NCI-H460 (cell line): Measurements from ENCODE around the gene HS1BP3.

GRCh38 chr2:20291083-20291897 lies 59.4 kb downstream of the PUM2 start:
RAMPAGE:
- cytosol, long total RNA = no peak
- long total RNA = no peak
- nucleus, long total RNA = no peak

RAMPAGE:
- cytosol, long total RNA = no peak
- long total RNA = no peak
- nucleus, long total RNA = no peak
Measured at GRCh38 chr2:20312117-20312459, 38.6 kb downstream of the PUM2 start.

DNA sequence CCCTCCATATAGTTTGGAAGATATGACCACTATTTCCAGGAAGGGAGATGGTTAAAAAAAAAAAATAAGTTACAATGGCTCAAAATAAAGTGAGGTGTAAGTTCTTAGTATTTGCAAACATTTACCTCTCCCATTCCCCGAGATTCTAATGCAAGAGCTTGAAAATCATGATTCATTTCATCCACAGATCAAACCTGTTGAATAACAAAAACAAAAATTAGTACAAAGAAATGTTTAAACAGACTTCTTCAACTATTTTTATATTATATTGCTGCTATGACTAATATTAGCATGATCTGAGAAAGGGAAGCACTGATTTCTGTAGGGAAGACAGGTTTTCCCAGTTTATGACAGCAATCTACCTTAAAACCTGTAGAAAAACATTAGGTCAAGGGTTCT lies 23.5 kb downstream of the PUM2 start:
RAMPAGE:
- cytosol, long total RNA = no peak
- long total RNA = no peak
- nucleus, long total RNA = no peak

DNA sequence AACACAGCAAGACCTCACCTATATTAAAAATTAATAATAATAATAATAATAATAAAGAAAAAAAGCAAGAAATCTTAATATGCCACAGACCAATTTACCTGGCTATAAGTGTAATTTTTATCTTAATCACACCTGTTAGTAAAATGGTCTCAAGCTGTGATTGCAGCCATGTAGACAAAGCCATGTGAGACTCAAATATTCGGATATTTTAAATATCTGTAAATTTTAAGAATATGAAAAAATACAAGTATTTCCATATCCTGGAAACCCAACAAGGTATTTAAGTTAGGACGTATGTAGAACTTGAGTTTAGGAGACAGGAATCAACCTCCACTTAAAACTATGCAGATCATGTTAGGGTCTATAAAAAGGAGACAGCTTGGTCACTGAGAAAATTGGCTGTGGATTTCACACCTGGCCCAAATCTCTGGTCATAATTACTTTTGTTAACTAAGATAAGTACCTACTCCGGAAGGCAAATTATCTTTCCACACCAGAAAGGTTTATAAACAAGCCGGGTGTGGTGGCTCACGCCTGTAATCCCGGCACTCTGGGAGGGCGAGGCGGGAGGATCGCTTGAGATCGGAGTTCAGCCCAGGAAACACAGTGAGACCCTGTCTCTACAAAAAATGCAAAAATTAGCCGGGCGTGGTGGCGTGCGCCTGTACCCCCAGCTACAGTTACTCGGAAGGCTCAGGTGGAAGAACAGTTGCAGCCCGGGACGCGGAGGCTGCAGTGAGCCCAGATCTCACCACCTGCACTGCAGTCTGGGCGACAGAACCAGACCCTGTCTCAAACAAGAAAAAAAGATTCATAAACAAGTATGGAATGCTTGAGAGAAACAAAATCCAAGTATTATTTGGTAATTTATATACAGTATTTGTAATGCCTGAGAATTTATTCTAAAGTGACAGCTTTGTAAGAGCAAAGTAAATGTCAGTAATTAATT lies 2.2 kb downstream of the PUM2 start:
RAMPAGE:
- cytosol, long total RNA = no peak
- long total RNA = no peak
- nucleus, long total RNA = no peak

GRCh38 chr2:20349839-20350479 lies 685 bp downstream of the PUM2 start:
RAMPAGE:
- cytosol, long total RNA = start-site peak on the minus strand at chr2:20350281-20350404, 40 and 32 reads in 2 replicates
- long total RNA = no peak
- nucleus, long total RNA = start-site peak on the minus strand at chr2:20350272-20350393, 105 and 21 reads in 2 replicates

RAMPAGE:
- cytosol, long total RNA = no peak
- long total RNA = no peak
- nucleus, long total RNA = no peak
Measured at GRCh38 chr2:20378757-20379482, 28.3 kb upstream of the PUM2 start.

RAMPAGE:
- cytosol, long total RNA = no peak
- long total RNA = no peak
- nucleus, long total RNA = no peak
Measured at GRCh38 chr2:20506964-20507751, 60.3 kb downstream of the RHOB start.

DNA sequence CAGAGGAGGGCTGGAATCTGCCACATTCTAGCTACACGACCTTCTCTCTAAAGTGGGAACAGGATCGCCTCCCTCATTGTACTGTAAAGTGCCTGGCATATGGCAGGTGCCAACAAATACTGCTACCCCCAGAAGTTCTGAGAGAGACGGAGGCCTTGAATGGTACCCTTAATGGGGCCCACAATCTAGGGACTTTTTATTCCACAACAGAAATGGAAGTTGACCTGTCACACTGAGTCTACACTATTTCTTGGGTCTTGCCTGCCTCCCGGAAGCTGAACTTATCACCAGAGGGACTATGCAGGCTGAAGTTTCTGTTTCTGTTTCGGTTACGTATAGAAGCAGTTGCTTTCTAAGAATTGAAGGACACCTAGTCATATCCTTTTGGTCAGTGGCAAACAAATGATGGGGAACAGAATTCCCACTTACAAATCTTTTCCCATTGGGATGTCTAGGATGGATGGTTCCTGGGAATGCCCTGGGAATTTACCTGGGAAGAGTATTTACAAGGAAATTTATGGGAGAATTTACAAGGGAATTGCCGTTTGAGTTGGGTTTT lies 74.3 kb downstream of the HS1BP3 start:
RAMPAGE:
- cytosol, long total RNA = no peak
- long total RNA = no peak
- nucleus, long total RNA = no peak

DNA sequence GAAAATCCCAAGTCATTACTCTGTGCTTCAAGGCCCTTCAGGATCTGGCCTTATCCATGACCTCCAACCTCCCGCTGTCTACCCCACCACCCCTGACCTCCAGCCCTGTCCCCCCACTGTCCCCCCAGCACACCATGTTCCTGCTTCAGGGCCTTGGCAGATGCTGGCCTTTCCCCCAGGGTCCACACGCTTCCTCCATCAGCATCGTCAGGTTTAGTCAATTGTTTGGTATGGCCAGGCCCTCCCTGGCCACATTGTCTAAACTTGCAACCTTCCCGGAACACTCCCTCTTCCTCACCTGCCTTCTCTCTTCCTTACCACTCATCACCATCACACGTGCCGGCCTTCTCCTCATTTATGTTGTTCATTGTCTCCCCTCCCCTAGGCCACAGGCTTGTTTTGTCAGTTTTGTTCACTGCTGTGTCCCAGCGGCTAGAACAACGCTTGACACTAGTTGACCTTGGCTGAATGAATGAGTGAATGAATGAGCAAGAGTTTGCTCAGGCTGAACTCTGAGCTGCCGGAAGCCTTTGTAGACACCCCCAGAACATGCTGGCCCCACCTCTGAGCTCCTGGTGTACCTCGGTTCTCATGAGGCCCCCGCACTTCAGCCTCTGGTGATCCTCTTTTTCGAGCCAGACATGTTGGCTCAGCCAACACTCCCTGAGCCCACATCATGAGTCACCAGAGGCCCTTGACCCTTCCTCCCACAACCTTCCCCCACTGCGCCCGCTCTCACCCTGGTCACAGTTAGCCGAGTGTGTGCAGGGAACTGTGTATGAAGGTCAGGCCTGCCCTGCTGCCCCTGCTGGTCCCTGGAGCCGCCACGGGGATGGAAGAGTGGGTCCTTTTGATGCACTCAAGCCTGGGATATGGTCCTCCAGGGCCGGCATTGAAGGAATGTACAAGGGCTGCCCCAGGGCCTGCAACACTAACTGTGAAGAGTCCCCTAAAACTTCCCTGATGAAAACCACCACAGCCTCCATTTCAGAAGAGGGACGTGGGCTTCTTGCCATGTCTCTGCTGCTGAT lies 57.6 kb downstream of the HS1BP3 start:
RAMPAGE:
- cytosol, long total RNA = no peak
- long total RNA = no peak
- nucleus, long total RNA = no peak

DNA sequence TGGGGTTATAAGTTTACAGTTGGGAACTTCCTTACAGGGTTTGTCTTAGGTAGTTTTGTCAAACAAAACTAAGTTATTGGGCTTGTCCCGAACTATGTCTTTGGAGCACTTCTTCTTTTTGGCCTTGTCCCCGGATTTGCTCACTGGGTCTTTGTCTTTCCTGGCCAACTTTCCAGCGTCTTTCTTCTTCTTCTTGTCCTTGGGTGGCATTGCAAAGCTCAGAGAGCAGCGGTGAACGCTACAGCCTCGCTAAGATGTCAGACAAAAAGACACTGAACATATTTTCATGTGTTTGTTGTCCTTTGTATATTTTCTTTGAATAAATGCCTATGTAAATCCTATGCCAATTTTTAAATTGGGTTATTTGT lies 44.5 kb downstream of the HS1BP3 start:
RAMPAGE:
- cytosol, long total RNA = no peak
- long total RNA = no peak
- nucleus, long total RNA = no peak

DNA sequence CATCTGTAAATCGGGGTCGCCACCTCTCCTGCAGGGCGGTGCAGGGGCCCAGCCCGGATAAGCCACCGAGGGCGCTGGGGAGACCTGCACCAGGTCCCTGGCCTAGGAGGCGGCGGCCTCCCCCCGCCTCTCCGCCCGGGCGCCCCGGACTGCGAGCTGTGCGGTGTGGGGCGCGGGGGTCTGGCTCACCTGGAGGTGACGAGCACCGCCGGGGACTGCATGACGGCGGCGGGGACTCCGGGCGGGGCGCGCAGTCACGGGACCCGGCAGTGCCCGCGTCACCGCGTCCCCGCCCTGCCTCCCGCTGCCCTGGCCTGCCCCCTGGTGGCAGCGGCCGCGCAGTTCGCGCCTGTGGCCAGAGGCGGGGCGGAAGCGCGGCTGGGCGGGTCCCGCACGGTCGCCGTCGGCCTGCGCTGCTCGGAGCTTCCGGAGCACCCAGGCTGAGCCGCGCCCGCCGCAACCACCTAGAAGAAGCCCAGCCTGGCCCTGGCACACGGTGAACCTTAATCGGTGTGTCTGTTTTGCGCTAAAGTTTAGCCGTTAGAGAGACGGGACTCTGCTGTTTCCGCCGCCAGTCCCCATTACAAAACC lies at the start of gene HS1BP3:
TSS of gene HS1BP3 (minus strand) at position 256 of the 591 bp plus-strand sequence.
RAMPAGE:
- cytosol, long total RNA = start-site peak on the minus strand centred at position 243 of the sequence, 27 bp wide, 96 and 110 reads in 2 replicates
- long total RNA = no peak
- nucleus, long total RNA = start-site peak on the minus strand centred at position 243 of the sequence, 27 bp wide, 109 and 41 reads in 2 replicates

RAMPAGE:
- cytosol, long total RNA = no peak
- long total RNA = no peak
- nucleus, long total RNA = no peak
Measured at GRCh38 chr2:20676681-20677594, 10.0 kb downstream of the GDF7 start.

DNA sequence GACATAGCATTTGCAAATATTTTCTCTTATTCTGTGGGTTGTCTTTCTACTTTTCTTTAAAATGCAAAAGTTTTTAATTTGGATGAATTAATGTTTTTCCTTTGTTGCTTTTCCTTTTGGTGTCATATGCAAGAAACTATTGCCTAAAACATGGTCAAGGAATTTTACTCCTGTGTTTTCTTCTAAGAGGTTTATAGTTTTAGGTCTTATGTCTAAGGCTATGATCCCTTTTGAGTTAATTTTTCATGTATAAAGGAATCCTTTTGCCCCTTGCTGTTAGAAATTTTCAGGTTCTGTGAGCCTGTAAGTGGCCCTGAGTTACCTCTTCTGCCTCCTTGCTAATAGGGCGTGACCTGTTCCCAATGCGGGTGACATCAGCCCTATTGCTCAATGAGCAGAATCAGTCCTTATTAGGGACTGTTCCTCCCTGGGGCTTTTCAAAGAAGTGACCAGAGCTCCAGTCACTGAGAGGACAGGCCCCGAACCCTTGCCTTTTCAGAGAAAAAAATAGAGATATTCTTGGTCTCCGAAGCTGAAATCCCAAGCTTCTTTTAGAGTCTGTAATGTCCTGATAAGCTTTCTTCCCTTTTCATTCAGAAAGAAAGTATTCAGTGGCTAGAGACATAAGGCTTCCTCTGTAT lies 8.1 kb upstream of the APOB start:
RAMPAGE:
- cytosol, long total RNA = no peak
- long total RNA = no peak
- nucleus, long total RNA = no peak

RAMPAGE:
- cytosol, long total RNA = no peak
- long total RNA = no peak
- nucleus, long total RNA = no peak
Measured at GRCh38 chr2:21092256-21092997, 31.3 kb upstream of the TDRD15 start.

DNA sequence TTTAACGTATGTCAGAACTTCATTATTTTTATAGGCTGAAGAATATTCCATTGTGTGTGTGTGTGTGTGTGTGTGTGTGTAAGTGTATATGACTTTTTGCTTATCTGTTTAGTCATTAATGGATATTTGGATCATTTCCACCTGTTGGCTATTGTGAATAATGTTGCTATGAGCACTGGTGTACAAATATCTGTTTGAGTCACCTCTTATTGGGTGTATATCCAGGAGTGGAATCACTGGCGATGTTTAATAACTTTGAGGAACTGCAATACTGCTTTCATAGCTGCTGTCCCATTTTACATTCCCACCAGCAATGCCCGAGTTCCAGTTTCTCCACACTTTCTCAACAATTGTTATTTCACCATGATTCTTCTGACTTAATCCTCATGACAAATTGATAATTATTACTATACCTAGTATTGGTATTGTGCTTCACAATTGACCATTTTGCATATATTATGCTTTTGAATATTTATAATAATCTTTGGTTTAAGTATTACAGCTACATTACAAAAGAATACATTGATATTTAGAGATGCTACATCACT lies 30.2 kb upstream of the TDRD15 start:
RAMPAGE:
- cytosol, long total RNA = no peak
- long total RNA = no peak
- nucleus, long total RNA = no peak

DNA sequence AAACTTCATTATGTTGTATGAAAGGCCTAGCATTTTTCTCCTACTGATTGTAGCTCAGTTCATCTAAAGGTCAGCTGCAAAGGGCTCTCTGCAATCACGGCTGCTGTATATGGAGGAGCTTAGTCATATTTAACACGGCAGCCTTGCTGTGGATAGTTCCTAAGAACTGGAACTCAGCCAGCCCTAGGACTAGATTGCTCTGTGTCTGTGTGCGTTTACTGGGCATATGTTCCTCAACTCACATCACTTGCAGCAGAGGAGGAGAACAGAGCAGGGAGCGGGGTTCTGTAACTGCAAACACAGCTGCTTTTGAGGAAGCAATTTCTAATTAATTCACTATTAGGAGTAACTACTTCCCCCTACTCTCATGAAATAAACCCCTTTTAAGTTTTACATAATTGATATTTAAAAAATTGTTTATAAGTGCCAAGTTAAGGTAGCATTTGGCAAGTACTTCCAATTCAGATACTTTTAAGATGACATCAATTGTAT lies 1103.8 kb upstream of the KLHL29 start:
RAMPAGE:
- cytosol, long total RNA = no peak
- long total RNA = no peak
- nucleus, long total RNA = no peak

DNA sequence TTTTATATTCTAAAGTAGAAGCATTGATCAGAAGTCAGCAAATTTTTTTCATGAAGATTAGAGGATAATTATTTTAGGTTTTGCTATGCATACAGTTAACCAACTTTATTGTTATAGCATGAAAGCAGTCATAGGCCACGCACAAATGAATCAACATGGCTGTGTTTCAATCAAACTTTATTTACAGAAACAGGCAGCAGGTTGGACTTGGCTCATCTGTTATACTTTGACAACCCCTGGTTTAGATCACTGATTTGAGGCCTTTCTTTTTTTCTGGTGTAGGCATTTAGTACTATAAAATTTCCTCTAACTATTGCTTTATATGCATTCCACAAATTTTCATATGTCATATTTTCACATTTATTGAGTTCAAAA lies 116.5 kb upstream of the KLHL29 start:
RAMPAGE:
- cytosol, long total RNA = no peak
- long total RNA = no peak
- nucleus, long total RNA = no peak

GRCh38 chr2:23419700-23420136 lies 34.7 kb downstream of the KLHL29 start:
RAMPAGE:
- cytosol, long total RNA = no peak
- long total RNA = no peak
- nucleus, long total RNA = no peak

GRCh38 chr2:23513137-23514161 lies 128.5 kb downstream of the KLHL29 start:
RAMPAGE:
- cytosol, long total RNA = no peak
- long total RNA = no peak
- nucleus, long total RNA = no peak

DNA sequence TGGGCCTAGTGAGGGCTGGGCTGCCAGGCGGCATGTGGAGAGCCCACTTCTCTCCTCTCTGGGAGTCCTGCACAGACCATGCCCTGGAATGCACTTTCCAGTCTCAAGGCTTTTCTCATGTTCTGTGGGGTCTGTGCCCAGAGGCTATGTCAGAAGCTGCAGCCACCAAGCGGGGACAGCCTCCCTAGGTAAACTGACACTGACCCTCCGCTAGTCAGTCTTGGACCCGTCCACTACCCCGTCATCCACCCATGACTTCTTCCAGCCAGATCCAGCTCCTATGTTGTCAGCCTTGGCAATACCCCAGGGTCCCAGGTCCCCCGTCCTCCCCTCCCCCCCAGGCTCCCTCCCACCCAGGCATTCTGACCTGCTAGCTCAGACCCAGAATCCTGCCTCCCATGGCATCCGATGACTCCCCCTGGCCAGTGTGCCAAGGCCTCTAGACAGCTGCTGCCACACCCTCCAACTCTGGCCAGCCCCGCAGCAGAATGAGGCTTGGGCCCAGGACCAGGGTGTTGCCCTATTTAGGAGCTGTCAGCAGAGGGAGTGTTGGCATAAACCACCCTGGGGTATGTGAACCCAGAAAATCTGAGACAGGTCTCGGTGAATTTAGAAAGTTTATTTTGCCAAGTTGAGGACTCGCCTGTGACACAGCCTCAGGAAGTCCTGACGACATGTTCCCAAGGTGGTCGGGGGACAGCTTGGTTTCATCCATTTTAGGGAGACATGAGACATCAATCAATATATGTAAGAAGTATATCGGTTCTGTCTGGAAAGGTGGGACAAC lies 134.2 kb downstream of the KLHL29 start:
RAMPAGE:
- cytosol, long total RNA = no peak
- long total RNA = no peak
- nucleus, long total RNA = no peak